Skeletal muscle cell (primary cell): ENCODE measurements around a stretch of chr9.

DNA sequence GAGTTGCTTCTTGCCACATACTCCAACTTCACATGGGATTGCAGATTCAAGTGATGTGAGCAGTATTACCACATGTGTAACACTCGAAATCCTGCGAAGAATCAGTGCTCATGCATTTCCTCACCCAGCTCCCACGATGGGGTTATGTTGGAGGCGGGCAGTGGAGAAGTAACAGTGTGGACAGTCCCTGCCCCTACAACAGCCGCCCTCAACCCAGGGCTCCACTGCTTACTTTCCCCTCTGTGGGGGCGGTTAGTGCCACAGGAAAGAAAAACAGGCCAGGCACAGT, 3.9 kb upstream of the FBP1 start:
- RRBS, result no CpG with 5 or more reads among the region's 6 CpGs

- RRBS, result no CpG with 5 or more reads among the region's 8 CpGs
Measured at GRCh38 chr9:94663185-94663543, 23.8 kb upstream of the FBP1 start.

DNA sequence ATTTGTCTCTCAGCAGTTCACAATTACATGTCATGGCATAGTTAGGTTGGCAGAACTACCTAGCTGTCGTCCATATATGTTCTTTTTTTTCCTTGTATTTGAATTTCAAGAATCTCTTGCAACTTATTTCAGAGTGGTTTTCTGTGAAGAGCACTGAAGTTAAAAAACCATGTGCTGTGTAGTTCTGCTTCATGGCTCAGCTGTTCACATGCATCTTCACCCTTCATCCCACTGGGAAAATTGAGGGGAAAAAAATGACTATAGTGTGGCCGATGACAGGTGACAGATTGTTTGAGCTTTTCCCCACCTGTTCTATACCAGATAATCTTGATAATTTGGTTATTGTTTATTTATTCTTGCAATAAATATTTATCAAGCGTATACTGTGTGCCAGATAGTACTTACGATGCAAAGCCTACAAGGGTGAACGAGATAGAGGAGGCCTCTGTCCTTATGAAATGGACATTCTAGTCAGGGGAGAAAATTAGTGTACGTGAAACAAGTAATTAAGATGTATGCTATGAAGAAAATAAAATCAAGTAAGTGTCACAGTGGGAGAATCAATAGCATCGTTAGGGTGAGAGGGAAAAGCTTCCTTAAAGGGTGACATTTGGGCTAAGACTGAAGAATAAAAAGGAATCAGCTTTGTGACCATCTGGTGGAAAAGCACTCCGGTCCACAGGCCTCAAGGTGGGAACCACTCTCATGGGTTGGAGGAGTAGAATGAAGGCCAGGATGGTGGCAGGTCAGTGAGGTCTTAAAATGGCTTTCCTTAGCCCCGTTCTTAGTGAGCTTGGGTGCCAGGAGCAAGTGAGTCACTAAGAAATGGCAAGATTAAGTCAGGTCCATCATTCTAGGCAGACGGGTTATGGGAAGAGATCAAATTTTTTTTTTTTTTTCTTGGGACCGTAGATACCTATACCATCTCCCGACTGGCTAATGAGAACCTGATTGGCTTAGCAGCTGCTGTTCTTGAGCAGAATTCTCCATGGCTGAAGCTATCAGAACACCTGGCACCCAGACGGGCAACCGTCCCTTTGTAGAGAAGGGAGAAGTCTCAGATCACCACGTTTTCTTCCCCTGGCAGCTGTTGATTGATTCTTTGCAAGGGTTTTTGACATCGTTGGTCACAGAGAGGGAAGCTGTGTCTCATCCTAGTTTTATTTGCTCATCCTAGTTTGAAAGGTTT, 78.2 kb downstream of the AOPEP start:
- RRBS, result no CpG with 5 or more reads among the region's 16 CpGs

DNA sequence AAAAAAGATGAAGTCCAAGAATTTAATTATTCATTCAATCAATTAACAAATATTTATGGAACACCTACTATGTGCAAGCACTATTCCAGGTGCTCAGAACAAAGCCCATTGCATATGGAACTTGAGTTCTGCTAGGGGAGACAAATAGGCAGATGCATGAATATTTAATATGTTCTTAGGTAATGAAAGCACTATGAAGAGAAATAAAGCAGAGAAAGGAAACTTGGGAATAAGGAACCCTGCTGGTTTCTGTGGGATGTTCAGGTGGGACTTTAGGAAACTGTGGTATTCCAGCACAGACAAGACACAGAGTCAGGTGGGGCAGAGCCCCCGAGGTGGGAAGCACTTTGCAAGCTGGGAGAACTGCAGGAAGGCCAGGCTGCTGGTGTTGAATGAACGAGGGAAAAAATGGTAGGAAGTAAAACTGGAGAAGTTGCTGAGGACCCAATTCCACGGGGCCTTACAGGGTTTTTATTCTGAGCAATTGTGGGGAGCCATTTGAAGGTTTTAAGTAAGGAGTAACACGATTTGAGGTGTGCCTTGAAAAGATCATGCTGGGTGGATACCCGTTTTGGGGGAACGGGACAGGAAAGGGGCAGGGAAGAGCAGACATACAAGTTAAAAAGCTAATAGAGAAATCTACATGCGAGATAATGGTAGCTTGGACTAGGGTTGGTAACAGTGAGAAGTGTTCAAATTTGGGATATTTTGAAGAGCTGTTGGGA, 118.6 kb downstream of the AOPEP start:
- RRBS, result no CpG with 5 or more reads among the region's 7 CpGs

DNA sequence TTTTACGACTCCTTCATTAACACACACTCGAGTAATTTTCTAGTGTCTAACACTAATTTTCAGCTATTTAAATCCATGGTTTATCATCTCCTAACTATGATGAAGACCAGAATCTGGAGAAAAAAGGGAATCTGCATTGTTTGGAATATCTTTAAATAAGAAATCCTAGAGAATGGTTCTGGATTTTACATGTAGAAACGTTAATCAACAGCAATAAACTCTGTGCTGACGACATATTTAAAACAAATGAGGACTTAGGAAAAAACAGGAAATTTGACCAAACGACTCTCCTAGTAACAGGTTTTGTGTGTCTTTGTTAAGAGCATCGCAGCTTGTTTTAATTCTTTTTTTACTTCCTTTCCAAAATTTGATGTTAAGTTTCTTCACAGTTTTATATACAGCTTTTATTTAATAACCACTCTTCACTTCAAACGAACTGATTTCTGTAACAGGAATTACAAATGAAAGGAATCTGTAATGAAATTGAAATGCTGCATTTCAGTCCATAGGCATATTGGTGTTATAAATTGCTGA, 138.6 kb downstream of the AOPEP start:
- RRBS, result no CpG with 5 or more reads among the region's 7 CpGs

DNA sequence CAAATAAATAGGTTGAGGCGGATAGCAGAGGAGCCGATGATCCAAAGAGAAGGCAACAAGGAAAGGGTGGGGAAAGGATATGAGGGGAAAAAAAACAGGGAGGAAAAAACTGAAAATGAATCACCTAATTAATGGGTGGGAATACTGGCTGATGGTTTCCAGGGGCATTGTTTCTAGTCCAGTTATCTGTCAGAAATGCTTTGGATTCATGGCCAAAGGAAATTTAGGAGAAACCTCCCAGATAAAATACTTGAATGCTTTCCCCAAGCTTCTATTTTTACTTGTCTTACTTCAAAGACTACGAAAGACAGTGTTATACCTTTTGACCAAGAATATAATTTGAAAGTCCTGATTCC, 146.5 kb downstream of the AOPEP start:
- RRBS, result no CpG with 5 or more reads among the region's 3 CpGs

- RRBS, result 14% methylated on average over 1 of the region's 20 CpGs
Measured at GRCh38 chr9:94920405-94921424, 194.2 kb downstream of the AOPEP start.

DNA sequence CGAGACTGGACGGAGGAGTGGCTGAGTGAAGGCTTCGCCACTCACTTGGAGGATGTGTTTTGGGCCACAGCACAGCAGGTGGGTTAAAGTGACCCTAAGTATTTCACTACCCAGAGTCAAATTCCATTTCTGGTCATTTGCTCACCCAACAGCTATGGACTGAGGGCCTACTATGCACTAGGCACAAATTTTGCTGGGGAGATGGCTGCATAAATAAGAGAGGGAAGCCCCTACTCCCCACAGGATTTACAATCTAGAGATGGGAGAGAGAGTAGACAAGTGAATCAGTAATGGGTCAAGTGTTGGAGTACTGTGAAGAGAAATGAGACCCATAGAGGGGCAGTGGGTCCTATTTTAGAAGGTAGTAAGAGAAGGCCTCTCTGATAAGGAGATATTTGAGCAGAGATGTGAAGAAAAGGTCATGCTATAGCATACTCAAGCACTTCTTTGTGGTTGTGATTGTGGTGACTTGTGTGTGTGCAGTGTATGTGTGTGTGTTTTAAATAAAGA, 197.7 kb downstream of the AOPEP start:
- RRBS, result no CpG with 5 or more reads among the region's 3 CpGs

DNA sequence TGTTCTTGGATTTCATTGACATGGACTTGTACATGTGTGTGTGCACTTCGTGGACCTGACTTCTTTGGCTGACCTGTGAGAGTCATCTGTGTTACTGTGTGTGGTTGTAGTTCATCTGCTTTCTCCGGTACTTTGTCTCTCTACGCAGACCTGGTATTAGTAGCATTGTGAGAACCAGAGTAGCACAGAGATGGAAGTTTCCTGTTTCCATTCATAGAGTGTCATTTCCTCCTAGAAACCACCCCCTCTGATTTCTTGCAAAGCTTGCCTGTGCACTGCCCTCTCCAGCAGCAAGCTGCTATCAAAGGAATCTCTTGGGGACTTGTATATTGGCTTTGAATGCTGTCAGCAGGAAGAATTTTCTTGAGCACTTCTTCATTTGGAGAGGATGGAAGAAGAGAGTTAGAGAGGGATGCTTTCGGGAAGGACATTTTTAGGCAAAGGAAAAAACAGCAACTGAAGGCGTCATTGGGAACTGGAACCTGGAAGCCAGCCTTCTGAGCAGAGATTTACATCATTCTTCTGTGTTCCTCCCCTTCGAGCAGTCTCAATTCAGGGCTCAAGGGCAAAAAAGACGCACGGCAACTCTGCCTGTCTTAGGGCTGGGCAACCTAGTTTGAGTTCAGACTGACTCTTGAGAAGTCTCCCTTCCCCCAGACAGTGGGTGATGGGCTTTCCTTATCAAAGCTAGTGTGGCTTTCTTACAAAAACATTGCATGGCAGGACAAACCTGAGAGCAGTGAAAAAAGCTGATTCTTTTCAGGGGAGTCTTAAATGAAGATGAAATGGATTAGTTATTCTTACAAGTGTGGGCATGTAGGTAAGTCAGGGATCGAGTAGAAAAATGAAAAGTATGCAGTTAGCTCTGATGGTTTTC, 226.2 kb downstream of the AOPEP start:
- RRBS, result no CpG with 5 or more reads among the region's 9 CpGs

DNA sequence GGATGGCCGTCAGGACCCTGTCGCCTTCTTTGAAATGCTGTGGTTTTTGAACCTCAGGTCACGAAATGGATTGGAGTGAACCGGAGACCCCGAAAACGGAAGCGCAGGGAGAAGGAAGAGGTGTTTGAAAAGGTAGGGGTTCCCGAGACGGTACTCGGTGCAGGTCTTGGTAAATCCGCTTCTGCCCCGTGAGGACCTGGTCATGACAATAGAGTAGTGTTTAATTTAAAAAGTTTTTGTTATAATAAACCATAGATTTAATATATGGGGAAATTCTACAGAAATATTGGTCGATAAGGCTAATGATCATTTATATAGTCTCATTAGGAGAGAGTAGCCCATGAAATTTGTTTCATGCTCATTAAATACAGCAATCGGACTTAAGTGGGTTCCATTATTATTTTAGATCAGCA, 279.0 kb downstream of the AOPEP start:
- RRBS, result no CpG with 5 or more reads among the region's 14 CpGs

DNA sequence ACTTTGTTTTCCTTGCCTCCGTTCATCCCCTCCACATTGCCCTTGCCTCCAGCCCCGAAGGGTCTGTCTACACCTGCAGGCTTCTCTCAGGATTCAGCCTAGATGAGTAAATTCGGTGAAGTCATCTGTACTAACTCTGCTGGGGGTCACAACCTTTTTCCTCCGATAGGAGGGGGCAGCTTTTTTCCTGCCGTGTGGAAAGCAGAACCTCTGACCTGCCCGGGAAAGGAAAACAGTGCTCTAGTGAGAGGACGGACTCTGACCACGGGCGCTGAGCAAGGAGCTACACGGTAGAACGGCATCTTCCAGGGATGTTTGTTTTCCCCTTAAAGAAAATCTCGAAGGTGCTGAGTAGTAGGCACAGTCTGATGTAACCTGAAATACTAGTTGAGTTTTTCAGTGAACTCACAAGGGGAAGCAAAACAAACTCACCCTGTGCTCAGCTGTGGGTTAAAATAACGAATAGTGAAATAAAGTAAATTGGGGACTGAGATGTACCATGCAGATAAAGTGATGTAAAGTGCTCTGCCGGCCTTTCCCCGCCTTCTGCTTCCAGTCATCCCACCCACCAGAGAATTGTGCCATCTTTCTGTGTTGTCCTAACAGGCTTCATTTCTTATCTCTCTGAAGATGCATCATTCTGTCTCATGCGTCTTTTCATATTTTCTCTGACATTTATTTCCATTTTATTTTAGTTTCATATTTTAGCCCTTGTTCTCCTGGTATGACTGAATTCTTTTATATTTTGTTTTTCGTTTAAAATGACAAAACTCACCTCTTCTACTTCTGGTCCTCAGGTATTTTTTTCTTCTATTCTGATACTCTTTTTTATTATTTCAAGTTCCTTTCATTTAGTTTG, 281.9 kb downstream of the AOPEP start:
- RRBS, result no CpG with 5 or more reads among the region's 17 CpGs

DNA sequence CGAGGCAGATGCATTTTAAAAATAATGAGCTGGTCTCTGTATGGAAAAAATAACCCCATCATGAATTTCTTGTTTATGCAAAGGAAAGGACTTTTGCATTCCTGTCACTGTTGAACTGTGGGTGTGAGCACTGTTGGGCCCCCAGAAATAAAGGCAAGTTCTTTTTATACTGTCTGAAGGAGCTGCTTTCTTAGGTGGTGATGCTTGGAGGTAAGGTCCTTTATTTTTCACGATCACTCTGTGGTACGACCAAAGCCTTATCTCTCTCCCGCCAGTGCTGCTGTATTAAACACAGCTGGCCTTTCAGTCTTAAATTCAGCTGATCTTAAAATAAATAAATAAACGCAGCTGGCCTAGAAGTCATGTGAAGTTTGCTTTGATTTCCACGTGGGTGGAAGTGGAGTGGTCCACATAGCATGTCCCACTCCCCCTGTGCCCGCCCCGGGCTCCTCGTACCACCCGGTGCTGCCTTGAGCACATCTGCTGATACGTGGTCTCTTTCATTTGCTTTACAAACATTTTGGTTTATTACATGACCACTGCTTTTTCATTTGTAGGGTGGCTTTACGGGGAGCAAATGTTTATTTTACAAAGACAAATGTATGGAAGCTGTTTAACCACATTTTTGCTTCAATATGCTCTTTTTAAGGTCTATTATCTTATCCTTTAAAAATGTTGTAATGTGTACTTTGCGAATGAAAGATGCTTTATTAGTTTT, 260.4 kb downstream of the FANCC start:
- RRBS, result no CpG with 5 or more reads among the region's 13 CpGs

DNA sequence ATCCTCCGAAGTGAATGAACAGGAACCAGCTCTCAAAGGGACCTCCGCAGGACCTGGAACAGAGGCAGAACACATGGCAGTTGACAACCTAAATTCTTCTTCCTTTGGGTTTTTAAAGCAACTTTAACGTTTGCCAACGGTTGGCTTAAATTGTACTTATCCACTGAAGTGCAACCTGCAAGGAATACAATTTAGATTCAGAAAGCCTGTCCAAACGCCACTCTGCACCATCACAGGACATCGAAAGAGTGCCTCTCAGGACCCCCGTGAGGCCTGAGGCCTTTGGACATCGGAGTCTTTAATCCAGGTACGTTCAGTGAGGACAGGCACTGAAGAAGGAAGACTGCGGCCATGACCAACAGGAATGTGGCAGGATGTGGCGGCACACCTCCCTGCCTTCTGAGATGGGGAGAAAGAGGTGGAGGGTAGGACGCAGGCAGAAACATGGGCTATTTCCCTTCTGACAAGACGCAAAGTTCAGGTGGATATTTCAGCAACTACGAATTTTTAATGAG, 205.9 kb downstream of the FANCC start:
- RRBS, result no CpG with 5 or more reads among the region's 14 CpGs

- RRBS, result no CpG with 5 or more reads among the region's 7 CpGs
Measured at GRCh38 chr9:95116585-95117460, 200.7 kb downstream of the FANCC start.

DNA sequence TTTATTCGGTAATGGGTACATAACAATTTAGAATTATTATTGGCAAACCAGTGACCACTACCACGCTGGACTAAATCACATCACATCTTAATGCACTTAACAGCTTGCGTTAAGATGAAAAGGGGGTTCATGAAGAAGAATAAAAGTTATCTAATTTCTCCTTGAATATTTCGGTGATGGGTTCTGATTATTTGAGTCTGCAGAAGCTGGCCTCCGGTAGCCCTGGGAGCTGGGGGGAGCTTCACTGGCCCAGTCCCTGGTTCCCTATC, 190.6 kb downstream of the FANCC start:
- RRBS, result no CpG with 5 or more reads among the region's 5 CpGs

DNA sequence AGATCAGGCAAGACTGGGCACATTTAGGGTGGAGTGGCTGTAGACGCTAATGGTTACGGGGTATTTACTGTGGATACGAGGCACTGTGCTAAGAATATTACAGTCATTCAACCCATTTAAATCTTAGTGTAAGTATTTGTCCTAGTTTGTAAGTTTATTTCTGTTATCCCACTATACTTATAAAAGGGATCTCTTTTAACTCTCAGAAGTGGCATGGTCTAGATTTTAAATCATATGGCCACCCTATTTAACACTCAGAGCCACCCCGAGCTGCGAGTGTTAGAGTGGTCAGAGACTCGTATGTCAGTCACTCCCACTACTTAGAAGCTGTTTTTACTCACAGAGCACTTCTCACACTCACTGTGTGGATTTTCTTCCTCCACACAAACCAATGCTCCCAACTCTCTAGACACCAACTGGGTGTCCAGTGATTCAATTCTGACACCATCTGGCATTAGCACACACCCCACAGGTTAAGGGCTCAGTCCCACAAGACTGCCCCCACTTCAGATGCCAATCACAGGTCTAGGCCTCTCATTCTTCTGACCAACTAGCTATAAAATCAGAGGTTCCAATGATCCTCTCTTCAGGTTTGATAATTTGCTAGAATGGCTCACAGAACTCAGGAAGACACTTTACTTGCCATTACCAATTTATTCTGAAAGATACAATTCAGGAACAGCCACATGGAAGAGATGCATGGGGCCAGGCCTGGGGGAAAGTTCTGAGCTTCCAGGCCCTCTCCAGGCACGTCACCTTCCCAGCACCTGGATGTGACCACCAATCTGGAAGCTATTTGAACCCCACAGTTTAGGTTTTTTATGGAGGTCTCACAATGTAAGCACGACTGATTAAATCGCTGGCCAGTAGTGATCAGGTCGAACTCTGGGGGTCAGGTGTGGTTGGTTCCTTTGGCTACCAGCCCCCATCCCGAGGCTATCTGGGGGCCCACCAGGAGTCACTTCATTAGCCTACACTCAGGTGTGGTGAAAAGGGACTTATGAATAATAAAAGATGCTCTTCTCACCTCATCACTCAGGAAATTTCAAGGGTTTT, 174.7 kb downstream of the FANCC start:
- RRBS, result no CpG with 5 or more reads among the region's 11 CpGs

DNA sequence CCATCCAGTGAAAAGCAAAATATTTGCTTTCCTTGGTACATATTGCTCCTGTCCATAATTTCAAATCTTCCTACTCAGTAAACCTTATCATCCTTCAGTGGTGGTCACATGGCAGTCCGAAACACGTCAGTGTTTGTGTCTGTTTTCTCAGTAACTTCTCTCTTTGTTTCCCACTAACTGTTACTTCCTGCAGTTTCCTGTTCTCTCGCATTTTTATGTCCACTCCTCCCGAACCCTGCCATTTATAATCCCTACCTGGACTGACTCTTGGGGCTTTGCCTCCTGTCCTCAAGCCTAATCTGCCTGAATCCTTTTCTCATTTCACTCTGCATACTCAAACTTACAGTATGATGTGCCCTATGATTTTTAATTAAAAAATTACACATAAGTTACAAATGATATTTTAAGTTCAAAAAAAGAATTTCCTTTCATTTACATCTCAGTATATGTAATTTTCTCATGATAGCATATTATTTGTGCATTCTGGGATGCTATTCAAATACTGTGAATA, 128.9 kb downstream of the FANCC start:
- RRBS, result no CpG with 5 or more reads among the region's 4 CpGs

DNA sequence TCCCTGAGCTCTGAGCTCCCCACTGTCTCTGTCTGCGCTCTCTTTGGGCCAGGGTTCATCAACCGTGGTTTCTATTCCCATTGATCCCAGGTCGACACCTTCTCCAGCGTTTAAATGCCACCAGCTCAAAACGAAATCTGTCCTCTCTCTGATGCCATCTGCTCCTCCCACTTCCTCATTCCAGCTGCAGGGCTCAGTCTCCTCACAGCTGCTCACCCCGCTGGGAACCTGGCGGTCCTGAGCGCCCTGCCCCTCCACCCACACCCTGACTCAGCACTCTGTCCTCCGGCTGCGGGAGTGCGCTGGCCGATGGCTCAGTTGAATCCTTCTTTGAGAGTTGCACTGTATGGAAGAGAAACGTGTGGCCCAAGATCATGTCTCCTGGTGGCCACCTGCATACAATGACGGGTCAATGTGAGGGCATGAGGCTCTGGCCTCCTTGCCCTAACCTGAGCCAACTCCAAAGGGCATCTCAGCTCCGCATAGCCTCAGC, 74.9 kb downstream of the PTCH1 start:
- RRBS, result no CpG with 5 or more reads among the region's 15 CpGs

- RRBS, result 1% methylated on average over 13 of the region's 25 CpGs
Measured at GRCh38 chr9:95511343-95511792, 2.3 kb upstream of the PTCH1 start.

DNA sequence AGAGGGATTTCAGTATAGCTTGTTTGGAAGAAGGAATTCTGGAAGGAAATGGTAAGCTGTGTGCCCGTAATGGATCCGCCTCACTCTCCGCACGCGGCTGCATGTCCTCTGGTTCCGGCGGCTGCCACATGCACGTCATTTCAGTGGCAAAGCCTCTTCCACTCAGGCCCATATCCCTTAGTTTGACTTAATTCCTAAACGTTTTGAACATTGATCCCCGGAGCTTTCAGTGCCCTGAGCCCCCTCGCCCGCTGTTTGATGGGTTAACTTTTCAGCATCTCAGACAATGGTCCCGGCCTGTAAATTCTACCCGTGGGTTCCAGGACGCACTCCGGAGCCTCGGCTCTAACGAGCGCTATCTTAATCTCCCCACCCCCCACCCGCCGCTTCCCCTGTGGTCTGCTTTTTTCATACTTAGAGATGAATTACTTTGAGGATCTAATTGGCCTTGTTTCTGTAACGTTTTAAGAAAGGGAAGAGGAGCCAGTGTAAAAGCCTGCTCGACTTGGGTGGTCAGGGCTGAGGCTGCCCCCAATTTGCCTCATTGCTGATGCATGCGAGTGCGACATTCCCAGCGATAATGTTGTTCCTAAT, 3.0 kb upstream of the PTCH1 start:
- RRBS, result 7% methylated on average over 7 of the region's 26 CpGs